Cerebral cortex (tissue), 2 donors: Measurements from ENCODE around the genes PTAR1 and TRPM3.

- PRO-cap, 2 experiments: no peak in any of the 2 experiments
Measured at GRCh38 chr9:69247190-69247716, 73.2 kb downstream of the TJP2 start.

GRCh38 chr9:69476115-69476517, 151.1 kb downstream of the ENTREP1 start:
- PRO-cap, 2 experiments: no peak in any of the 2 experiments

- PRO-cap, 2 experiments: no peak in any of the 2 experiments
Measured at GRCh38 chr9:69522717-69522961, 149.5 kb downstream of the APBA1 start.

DNA sequence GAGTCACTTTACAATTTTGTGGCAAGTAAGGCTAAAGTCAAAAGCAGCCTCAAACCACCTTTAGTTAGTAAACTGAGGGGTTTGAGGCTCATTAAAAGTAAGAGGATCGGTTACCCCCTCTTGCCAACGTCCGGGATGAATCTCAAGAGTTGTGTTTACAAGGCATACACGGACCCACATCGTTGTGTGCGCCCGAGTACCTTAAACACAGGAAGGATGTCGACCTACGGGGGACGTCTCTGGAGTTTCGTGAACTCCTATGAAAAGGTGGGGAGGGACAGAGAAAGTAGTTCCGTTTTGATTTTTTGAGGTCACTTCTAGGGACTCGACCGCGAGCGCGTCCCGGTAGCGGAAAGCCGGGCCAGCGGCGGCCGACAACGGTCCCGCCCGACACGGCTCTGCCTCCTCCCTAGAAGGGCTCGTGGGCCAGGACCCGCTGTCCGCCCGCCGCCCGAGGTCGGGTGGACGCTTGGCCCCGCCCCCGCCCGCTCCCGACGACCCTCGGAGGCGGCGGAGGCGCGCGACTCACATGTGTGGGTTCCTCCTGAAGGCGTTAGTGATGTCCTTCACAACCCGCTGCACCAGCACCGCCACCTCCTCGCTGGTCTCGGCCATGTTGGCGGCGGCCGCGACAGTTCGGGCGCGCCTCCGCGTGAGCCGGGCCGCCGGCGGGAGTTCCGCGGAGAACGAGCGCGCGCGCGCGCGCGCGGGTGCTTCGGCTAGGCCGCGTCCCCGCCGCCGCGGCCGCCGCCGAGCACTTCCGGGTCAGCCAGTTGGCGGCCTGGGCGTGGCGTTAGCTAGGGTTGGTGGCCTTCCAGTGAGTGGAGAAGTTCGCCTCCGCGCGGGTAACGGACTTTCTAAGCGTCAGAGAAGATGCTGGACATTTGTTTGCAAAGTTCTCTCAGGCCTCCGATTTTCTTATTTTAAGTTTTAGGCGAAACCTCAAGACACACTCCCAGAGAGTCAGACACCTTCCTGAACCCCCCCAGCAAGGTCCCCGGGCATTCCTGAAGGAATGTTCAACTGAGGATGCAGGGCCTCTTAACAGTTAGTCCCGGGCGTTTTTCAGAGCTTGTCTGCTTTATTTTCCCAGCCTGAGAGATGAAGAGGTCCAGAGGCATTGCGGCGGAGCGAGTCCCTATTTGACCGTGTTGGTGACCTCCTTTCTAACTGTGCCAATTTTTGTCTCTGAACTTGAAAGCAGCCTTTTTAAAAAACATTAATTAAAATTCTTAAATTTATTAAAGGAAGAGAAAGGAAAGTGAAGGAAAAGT, at the start of gene PTAR1:
TSS of gene PTAR1 (minus strand) at position 688 of the 1,274 bp plus-strand sequence.
- PRO-cap, 2 experiments: peak in 1 of 2 experiments; most common plus-strand start position 353 of the sequence (in 1); most common minus-strand start position 221 of the sequence (in 1)

GRCh38 chr9:70205385-70206007, 53.3 kb upstream of the SMC5 start:
- PRO-cap, 2 experiments: no peak in any of the 2 experiments

DNA sequence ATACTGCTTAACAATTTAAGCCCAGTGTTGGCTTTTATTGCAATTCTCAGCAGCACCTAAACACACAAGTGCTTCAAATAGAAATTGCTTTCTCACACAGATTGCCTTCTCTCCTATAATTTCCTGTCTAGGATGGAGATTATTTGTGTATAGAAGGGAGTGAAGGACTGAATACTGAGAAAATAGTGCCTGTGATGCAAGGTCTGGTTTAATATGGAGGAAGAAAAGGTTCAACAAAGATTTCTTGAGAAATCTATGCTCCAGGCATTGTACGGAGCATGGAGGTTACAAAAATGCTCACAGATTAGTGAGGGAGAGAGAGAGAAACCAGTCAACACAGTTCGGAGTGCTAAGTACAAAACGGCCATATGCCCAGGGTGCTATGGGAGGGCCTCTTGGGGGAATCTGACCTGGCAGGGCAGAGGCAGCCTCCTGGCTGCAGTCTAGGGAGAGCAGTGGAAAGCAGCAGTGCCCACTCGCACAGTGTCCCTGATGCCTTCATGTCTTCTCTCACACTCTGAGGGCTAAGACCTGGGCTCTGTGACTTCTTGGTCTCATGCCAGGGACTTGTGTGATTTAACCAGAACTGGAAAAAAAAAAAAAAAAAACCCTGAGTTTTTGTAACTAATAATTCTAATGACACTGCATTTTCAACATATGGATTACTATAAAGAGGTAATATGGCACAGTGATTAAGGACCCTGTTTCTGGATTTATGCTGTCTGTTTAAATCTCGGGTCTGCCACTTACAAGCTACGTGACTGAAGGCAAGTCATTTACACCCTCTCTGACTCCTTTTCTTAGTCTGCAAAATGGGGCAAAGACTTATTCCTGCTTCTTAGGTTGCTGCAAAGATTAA, 29.7 kb upstream of the SMC5 start:
- PRO-cap, 2 experiments: no peak in any of the 2 experiments

DNA sequence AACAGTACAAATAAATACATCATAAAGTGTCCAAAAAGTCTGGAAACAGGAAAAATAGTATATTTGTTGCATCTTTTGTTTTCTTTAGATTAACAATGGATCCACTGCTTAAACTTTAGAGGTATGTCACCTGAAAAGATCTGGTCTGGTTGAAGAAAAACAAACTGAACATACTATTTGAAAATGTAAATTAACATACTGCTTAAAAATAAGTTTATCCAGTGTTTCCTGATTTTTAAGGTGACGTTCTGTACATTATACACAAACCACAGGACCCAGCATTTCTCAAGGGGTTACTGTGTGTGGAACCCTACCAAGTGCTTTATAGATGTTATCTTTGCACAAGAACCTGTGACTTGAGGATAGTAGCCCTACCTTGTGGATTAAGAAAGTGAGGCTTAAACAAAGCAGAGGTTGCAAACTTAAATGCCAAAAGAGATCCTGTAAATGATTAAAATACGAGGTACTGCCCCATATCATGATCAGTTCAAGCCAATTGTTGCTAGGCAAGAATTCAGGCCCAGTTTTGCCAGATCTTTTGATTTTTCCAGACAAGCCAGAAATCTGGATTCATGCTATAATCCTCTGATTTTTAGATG, 4.7 kb downstream of the KLF9 start:
- PRO-cap, 2 experiments: no peak in any of the 2 experiments

GRCh38 chr9:70410269-70410813, 4.1 kb downstream of the KLF9 start:
- PRO-cap, 2 experiments: peak in 1 of 2 experiments; most common minus-strand start chr9:70410465 (in 1)

- PRO-cap, 2 experiments: peak in 1 of 2 experiments; most common plus-strand start chr9:70467592 (in 1); most common minus-strand start chr9:70467294 (in 1)
Measured at GRCh38 chr9:70466914-70467646, 52.6 kb upstream of the KLF9 start.

GRCh38 chr9:70585094-70585356, 170.6 kb upstream of the KLF9 start:
- PRO-cap, 2 experiments: no peak in any of the 2 experiments

DNA sequence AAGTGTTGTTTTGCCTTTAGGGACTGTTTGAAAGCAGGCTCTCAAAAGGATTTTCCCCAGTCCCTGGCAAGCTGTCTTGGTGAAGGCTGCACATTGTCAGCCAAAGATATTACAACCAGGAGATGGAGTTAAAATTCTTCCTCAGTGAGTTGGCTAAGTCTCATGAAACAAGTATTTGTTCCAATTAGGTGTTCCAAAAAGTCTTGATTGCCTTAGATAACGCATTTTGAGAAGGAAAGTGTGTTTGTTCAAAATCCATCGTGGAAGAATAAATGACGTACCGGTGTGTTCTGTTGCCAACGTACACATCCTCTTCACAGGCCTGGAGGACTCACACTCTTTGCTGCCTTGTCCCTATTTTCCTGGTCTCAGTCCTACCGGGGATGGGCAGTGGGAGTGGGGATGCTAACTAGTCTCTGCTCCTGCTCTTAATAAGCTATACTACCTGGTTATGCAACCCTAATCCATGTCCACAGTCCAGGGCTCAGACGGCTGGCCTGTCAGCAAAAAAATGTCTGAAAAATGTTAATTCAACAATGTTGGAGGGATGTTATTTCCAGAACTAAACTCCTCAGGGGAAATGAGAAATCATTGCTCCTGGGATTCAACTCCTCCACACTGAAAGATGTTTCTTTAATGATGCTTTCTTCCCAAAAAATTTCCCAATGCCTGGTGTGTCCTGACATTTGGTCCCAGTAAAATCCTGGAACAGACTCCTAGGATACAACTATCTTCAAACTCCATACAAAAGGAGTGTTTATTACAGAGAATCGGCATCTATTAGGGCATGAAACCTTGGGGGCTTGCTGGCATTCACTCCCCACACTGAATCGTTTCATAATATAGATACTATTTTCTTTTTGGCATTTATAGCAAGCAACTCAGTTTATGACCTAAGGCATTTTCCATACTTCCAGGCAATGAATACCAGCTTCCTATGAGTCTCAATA, 175.4 kb upstream of the KLF9 start:
- PRO-cap, 2 experiments: no peak in any of the 2 experiments

DNA sequence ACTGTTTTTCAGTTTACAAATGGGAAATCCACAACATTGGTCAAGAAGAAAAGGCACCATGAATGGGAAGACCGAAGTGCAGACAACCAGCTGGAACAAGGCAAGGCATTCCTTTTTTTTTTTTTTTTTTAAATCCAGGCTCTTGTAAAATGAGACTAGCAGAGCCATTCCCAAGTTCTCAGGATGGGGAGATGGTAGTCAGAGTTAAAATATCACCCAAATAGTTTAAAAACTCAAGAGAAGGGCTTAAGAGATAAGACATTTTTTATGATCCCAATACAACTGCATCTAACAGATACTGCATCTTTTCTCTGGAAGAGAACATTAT, 187.5 kb upstream of the KLF9 start:
- PRO-cap, 2 experiments: no peak in any of the 2 experiments

DNA sequence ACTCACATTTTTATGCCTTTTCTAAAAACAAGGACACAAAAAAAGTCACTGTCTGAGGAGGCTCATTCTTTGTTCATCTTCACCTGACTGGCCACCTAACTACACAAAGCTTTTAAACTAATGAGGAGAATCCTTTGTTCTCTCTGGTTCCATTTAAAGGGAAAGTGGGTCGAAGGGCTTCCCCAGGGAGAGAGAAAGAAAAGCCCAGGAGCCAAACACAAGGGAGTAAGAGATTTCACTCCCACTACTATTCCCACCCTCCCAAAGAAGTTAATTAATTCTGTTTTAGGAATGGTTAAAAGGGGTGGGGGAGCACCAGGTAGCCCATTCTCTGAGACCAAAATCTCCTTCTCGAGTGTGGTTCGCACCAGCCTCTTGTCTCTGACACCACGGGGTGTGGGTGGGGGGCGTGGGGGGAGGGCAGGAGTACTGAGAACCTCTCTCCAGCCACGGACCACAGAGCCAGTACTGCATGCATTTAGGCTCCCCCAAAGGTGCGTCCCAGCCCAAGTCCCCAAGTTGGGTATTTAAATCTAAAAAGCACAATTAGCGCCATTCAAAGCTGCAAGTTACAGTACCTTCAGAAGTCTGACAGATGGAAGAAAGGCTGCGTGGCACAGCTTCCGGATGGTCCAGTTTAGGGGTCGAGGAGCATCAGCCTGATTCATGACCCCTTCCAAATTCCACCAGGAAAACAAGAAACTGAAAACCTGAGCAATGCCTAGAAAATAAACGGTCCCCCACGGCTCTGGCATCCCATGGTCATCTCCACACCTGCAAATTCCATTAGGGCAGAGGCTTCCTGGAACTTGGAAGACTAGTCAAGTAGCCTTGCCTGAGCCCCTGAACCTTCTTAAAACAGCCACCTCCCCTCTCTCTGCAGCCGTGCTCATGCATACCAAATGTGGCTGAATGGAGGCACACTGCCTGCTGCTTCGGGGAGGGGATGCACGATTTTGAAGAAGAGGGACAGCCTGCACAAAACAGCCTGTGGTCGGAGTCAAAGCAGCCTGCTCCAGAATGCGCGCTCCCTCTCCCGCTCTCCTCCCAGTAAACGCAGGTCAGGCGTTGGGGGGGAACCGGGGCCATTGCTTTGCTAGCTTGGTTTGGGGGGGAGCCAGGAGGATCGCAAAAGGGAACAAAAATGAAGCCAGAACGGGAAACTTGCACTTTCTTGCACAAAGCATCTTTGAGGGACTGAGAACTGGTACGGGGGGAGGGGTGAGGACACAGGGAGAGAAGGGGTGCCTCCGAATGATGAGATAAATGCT, at the start of gene TRPM3:
TSS of gene TRPM3 (minus strand) at position 1,022 of the 1,271 bp plus-strand sequence.
- PRO-cap, 2 experiments: no peak in any of the 2 experiments

DNA sequence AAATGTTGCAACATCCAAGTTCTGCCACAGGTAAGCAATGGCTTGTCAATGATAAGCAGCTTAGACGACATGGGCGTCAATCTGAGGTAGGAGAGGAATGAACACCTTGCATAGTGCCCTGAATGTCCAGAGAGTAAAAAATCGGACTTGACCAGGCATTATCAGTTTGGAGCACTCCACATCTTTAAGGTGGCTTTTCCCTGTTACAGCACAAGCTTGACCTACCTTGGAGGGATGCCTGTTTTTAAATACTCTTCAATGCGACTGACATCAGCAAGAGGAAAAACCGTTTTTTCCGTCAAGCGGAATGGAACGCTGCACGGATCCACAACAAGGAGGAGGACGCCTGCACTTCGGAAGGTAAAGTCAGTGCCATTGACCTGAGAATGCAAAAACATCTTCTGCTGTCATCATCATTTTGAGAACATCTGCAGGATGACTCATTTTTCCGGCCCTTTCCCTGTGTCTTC, 78.4 kb downstream of the CEMIP2 start:
- PRO-cap, 2 experiments: no peak in any of the 2 experiments

DNA sequence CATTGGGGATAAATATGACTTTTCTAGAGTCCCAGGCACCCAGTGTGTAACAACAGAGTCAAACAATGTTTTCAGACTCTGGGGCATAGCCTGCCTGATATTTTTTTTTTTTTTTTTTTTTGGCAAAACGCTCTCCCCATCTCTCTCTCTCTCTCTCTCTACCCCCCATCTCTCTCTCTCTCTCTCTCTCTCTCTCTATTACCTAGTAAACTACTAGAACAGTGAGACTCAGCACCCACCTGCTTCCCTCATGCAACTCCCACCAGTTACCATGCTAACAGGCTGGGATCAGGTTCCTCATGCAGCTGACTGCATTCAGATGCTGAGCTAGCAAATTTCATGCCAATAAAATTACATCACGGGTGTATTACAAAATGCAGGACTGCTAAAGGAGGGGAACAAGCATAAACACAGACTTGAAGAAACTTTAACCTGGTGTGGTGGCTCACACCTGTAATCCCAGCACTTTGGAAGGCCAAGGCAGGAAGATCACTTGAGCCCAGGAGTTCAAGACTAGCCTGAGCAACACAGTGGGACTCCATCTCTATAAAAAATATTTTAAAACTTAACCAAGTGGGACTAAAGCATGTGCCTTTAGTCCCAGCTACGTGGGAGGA, 76.0 kb downstream of the CEMIP2 start:
- PRO-cap, 2 experiments: no peak in any of the 2 experiments

DNA sequence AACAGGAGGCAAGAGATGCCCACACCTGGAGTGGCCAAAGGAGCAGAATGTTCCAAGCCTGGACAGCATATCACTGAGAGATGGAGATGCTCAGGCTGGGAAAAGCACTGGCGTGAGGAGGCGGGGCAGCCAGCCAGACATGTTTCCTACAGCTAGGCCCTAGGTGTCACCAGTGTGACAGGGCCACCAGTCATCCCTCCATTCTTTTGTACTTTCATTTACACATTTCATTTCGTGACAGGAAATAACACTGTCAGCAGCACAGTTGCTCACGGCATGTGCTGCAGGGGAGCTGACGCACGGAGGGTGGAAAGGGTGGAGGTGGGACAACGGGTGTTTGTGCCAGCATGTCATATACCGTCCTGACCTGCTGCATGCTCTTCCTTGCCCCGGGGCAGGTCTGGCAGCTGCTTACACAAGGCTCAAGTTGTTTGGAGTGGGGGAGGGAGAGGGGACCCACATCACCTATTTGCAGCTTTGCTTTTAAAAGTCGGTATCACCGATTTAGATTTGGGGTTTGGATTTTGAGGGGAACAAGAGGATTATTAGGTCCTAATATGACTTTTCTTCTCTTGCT, 14.9 kb upstream of the CEMIP2 start:
- PRO-cap, 2 experiments: peak in 1 of 2 experiments; most common plus-strand start position 353 of the sequence (in 1)

- PRO-cap, 2 experiments: no peak in any of the 2 experiments
Measured at GRCh38 chr9:72042398-72042993, 17.9 kb downstream of the C9orf57 start.

DNA sequence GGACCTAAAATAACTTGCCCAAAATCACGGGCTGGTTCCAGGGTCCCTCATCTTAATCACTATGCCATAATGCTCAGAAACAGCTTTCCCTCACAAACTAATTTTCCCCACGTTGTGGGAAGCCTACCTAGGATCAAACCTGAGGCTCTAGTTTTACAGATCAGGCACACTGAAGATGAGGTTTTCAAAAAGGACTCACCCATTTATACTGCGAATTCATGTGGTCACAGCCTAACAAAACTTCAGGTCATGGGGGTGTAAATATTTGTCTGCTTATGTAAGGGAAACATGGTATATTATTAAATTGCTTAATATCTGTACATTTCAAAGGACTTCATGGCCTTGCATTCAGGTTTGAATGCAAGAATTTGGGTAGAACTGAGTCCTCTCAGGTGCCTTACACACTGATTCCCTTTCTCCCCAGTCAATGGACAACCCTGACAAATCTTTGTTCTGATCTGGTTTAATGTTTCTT, 12.1 kb downstream of the ZFAND5 start:
- PRO-cap, 2 experiments: no peak in any of the 2 experiments

GRCh38 chr9:72358824-72359802, 5.9 kb downstream of the ZFAND5 start:
- PRO-cap, 2 experiments: no peak in any of the 2 experiments

DNA sequence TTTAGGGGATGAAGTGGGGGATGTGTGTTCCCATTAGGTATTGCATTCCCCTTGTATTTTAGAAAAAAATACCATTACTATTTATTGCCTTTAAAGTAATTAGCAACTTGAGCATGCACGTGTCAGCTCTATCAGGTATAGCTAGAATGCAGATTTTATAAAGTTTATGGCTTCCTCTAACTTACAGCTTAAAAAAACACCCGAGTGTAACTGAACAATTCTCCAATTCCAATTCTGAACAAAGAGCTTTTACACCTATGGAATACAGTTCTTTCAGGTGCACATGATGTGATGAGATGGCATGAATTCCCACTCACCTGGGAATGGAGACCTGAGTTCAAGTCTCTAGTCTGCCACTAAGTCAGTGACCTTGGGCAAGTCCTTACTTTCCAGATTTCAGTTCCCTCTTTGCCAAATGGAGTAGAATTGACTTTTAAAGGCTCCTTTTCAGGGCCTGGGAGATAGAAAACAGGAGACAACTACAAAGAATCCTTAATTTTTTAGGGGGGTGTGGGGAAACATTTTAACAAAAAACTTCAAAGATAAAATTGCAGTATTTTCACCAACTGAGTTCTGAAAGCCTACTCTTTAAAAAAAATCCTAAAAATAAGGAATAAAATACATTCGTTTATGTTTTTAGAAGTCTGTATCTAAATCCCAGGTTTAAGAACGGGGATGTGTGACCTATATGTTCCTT, 1.7 kb downstream of the ZFAND5 start:
- PRO-cap, 2 experiments: no peak in any of the 2 experiments